ENCODE measurements around a stretch of chr12.

DNA sequence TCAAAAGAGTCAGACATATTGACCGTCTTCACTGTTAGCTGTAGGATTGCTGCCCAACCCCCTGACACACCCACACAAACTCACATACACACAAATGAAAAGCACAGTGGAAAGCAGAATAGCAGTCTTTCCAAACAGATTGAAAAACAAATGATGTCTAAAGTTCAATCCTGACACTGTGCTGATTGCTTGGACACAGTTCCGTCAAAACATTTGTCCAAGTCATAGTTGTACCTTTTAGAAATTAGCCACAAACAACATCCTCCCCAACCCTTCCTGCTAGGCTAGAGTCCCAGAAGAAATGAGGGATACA lies 277 bp upstream of the PRH2 start:
- PRO-cap, result no peak

- PRO-cap, result no peak
These were observed 26.2 kb upstream of the ETV6 start for GRCh38 chr12:11623169-11623696.

GRCh38 chr12:11639656-11640015 lies 9.8 kb upstream of the ETV6 start:
- PRO-cap, result no peak

DNA sequence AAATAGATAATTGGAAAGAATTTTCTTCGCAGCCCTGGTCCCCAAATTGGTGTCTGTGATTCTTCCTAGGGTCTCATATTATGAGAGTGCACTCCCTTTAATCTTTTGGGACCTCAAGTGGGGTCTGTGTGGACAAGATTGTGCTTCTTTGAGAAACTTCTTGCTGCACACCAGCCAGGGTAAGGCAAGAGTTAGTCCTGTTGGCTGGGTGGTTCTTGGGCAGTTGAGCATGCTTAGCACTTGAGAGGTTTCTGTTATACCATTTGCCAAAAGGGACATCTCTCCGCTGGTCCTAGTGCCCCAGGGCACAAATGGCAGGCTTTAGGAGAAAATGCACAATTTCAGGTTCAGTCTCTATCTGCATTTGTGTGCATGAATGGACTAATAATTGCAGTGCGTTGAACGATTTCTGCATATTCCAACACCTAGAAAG lies 13.3 kb downstream of the ETV6 start:
- PRO-cap, result no peak

DNA sequence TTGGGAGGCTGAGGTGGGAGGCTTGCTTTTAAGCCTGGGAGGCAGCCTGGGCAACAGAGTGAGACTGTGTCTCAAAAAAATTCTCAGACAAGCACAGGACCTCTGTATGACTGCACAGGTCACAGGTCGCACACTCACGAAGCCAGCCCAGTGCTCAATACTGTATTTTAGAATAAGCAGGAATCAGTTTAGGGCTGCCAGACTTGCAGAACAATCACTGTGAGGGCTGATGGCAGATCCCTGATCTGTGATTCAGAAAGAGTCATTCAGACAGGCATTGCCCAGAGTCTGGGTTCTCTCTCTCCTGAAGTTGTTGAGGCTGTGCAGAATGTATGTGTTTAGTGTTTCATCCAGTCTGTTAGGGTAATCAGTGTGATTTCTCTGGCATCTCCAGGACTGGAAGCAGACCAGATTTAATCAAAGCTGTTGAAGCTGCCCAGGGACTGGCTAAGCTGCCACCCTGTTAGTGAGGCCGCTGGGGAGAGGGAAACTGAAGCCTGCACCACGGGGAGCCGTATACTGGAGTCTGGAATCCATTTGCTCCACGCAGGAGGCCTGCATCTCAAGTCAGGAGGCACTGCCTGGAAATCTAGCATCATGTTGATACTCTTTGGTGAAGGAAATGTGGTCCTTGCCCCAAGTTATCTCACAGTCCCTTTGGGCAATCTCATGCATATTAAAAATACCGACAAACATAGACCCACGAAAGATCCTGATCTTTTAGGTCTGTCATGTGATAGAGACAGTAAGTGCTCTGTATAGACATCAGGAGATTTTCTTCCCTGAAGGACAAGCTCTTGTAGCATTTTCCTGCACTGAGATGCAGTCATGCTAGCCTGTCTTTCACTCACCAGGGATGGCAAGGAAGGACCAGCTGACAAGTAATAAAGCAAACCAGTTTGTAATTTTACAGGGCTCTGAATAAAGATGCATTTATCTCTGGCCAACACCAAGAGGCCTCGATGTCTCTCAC lies 69.5 kb downstream of the ETV6 start:
- PRO-cap, result no peak

- PRO-cap, result no peak
These were observed 104.5 kb downstream of the ETV6 start for GRCh38 chr12:11754023-11754342.

DNA sequence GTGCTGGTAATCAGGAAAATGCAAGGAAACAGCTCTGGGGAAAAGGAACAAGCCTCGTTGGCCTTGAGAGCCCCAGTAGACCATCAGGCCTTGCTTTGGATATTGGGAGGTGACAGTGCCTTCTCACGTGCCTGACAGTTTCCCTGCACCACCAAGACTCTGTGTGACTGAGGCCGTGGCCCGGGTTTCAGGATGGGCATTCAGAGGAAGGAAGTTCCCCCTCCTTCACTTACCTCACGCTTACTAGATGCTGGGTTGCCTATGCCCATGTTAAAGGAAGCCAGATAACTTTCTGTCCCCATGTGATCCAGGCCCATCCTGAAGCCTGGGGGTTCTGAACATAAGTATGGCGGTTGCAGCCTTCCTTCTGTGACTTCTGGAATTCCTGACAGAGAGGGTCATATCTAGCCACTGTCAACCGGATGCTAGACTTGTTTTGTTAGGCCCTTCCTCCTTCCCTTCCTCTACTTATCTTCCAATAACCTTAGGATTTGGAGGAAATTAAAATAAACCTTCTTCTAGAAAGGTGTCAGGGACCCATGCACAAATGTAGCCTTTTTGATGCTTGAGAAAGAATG lies 120.8 kb downstream of the ETV6 start:
- PRO-cap, result no peak

- PRO-cap, result no peak
These were observed 165.0 kb downstream of the ETV6 start for GRCh38 chr12:11814189-11815205.

DNA sequence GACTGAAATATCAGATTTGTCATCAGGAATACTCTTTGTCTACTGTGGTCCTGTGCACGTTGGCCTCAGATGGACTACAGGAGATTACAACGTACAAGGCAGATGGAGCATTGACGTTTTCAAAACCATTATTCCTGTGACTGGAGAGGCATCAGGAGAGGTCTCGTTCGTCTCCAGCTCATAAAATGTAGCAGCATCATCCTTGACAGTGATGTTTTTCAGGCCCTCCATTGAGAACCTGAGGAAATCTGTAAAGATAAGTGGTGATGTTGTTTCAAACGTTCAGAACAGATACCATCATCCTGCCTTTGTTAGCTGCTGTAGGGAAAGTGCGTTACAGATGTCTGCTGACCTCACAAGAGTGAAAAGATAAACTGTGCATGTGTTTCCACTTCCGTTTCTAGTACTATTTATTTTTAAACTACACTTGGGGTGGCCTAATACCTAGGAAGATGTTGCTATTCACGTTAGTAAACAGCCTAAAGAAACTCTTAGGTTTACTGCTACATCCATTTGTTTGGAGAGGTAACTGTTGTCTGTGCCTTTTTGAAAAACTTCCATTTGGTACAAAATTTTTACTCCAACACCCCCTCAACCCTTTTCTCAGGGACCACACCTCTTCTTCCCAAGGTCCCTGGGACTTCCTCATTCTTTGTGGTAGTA lies 28.4 kb downstream of the BCL2L14 start:
- PRO-cap, result no peak

DNA sequence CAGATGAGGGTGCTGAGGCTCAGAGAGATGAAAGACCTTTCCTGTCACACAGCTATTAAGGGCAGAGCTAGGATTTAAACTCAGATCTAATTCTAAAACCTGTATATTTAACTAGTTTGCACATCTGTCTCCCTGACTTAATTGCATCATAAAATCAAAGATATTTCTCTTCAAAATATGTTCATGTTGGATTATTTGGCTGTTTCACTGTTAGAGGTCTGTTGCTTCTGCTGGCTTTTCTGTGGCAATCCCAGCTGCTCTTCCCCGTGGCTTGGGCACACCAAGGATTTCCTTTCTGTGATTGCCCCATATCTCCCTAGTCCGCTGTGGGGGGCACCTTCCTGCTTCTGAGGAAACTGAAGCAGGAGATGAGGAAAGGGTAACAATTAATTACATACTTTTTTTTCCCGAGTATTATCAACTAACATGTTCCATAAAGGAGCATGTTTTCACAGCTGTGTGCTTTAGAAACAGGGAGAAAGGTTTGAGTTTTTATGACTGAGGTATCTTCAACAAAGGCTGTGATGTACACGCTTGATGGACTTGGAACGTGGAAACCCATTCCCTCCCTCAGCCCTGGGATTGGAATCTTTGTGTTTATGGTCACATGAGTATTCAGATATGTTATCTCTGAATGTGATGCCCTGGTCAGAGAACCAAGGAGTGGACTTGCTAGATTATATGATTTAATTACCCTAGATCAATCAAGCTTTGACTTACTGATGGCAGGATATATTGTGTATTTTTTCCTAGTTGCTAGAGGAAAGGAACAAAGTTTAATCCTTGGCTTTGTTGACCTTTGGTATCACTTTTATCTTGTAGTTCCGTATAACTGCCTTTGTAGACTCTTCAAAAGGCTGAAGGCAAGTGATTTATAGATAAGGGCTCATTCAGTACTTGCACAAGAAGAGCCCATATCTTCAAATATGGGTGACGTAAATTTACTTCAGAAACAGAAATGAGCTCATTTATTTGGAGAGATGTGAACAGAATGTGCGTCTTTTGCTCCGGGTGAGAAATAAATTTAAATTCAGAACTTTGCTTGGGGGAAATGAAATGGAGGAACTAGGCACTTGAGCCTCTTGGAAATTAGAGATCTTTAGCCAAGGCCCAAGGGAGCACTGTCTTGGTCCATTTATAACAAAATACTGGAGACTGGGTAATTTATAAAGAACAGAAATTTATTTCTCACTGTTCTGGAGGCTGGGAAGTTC lies 46.7 kb downstream of the BORCS5 start:
- PRO-cap, result bidirectional peak, plus-strand start at position 541 of the sequence, minus-strand start at position 486 of the sequence; unidirectional peak, plus-strand start at position 967 of the sequence

DNA sequence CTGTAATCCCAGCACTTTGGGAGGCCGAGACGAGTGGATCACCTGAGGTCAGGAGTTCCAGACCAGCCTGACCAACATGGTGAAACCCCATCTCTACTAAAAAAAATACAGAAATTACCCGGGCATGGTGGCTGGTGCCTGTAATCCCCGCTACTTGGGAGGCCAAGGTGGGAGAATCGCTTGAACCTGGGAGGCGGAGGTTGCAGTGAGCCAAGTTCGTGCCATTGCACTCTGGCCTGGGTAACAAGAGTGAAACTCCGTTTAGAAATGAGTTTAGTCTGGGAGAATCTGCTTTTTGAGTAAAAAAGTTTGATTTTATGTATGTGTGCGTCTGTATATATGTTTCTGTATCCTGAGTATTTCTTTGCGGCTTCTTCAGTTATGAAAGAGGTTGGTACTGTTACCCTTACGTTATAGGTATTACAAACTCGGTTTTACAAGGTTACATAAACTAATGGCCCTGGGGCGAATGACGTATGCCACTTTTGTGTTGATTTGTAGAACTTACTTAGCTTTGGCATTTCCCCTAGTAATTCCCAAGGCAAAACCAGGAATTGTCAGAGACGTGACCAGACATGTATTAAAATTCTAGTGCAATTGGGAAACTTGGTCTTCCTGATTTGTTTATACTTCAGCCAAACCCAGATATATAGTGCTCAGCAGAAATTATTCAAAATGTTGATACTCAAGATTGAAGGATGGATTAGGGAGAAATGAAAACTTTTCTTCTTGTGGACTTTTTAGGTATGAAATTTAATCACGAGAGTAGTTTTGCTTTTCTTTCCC lies 93.4 kb downstream of the DUSP16 start:
- PRO-cap, result no peak

- PRO-cap, result no peak
These were observed 80.1 kb downstream of the DUSP16 start for GRCh38 chr12:12482128-12483346.

DNA sequence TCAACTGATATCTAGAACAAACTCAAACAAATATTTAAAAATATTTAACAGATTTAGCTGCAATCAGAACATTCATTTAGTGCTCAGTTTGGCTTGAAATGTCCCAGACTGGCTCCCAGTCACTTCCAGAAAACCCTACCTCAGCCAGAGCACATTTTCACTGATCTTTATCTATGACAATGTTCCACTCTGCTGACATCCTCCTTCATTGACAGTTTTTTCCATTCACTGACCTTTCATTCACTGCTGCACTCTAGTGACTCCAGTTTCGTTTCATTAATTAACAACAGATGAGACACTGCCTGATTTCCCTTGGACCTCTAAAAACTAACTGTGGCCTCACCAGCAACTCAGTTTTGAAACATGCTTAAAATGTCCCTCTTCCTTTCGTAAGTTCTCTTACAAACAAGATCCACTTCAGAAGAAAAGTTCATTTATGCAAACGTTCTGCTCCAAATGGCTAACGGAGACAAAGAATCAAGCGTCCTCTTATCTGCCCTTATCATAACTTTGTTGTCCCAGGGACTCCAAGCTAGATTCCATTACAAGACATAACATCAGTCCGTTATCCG lies 56.7 kb downstream of the DUSP16 start:
- PRO-cap, result no peak

DNA sequence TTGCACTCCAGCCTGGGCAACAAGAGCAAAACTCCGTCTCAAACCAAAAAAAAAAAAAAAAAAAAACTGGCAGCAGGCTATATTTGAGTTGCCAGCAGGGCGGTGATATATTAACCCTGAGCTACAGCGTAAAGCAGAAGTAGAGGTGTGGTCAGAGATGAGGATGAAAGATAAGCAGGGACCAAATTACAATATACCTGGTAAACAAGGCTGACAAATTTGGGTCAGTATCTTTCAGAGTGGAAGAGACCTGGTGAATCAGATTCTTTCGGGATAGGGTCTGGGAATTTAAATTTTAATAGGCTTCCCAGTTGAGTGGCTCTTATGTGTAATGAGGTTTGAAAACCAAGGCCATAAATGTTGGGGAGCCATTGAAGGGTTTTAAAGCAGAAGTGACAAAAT lies 9.8 kb downstream of the CREBL2 start:
- PRO-cap, result no peak

GRCh38 chr12:12684240-12685190 lies 11.5 kb downstream of the GPR19 start:
- PRO-cap, result no peak

GRCh38 chr12:12716668-12717283 lies 392 bp upstream of the CDKN1B start:
- PRO-cap, result bidirectional peak, plus-strand start at chr12:12717196, minus-strand start at chr12:12717102

GRCh38 chr12:12717893-12718114 lies 636 bp downstream of the CDKN1B start:
- PRO-cap, result no peak

DNA sequence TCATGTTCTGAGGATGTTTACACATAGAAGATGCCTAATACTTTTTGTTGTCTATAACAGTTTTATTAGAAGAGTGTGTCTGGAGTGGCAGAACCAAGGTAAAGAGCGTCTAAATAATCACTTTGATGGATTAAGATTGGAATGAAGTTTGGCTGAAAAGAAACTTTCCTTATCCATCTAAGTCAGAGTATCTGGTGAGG lies 18.6 kb downstream of the DDX47 start:
- PRO-cap, result no peak

GRCh38 chr12:12881351-12882073 lies 9.8 kb upstream of the GPRC5A start:
- PRO-cap, result bidirectional peak, plus-strand start at chr12:12881740, minus-strand start at chr12:12881609

DNA sequence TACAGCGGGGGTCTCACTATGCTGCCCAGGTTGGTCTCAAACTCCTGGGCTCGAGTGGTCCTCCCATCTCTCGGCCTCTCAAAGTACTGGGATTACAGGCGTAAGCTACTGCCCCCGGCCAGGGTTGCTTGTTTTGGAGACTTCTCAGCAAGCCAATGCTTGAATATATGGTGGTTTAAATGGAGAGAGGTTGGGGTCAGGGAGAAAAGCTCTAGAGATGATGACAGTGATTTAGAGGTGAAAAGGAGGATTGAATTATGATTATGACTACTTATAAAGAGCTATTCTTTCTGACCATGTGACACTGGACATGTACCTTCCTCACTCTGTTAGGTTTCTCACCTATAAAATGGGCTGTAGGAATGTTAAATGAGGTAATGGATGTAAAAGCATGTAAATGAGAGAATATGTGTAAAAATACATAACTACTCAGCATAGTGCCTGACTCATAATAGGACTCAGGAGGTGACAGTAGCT lies 7.9 kb downstream of the GPRC5A start:
- PRO-cap, result no peak